Caco-2 (cell line): ENCODE results near the gene SLC2A6.

DNA sequence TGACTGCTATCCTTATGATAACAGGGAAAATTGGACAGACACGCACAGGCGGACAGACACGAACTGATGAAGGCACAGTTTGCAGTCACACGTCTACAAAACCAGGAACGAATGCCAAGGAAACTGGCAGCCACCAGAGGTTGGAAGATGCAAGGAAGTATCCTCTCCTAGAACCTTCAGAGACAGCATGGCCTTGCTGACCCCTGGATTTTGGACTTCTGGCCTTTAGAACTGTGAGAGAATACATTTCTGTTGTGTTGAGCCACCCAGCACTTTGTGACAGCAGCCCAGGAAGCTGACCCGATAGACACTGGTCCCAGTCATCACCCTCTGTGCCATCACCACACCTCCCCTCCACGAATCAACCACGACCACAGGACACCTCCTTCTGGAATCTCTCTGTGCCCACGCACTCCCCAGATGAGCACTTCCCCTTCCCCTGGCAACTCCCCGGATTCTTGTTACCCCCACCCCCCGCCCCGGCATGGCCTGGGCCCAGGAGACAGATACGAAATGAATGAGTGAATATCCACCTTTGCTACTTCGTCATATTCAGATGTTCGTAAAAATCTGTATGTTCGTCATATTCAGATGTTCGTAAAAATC is 18.7 kb downstream of the GBGT1 start:
- PRO-cap = no peak
- RRBS = no CpG with 5 or more reads among the region's 17 CpGs

DNA sequence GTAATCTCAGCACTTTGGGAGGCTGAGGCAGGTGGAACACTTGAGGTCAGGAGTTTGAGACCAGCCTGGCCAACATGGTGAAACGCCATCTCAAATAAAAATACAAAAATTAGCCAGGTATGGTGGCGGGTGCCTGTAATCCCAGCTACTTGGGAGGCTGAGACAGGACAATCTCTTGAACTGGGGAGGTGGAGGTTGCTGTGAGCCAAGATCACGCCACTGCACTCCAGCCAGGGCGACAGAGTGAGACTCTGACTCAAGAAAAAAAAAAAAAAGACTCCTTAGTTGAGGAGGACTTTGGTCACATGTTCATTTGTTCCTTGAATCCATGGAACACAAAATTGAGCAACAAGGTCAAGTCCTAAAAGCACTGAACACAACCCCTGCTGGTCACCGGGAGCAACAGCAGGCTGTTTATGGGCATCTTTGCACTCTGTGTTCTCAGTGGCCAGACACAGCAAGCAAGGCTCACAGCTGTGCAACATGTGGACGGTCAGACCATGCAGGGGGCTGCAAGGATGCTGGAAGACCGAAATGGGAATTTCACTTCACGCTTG is 2.9 kb downstream of the GBGT1 start:
- PRO-cap = no peak
- RRBS = no CpG with 5 or more reads among the region's 8 CpGs

GRCh38 chr9:133239439-133240024 is 30.5 kb upstream of the OBP2B start:
- PRO-cap = no peak
- RRBS = no CpG with 5 or more reads among the region's 20 CpGs

DNA sequence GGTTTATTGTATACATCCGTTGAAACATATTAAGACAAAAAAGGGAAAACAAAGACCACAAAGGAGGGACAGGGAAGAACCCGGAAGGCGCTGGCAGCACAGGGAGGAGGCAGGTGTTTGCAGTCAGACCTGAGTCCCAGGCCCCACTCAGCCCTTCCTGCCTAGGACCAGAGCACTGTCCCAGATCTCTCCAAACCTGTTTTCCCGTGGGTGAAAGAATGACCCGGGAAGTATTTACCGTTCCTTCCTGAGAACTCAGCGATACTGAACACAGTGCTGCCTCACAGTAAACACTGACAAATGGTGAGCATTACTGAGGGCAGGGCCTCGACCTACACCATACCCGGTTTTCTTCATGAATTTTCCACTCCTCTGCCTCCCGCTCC is 62.2 kb downstream of the SURF6 start:
- PRO-cap = no peak
- RRBS = no CpG with 5 or more reads among the region's 10 CpGs

GRCh38 chr9:133348321-133348514 is 200 bp downstream of the RPL7A start:
- PRO-cap = no peak
- RRBS = no CpG with 5 or more reads among the region's 15 CpGs

- PRO-cap = no peak
- RRBS = no CpG with 5 or more reads among the region's 12 CpGs
Observed at GRCh38 chr9:133350688-133351492, 2.9 kb downstream of the RPL7A start.

- PRO-cap = no peak
- RRBS = no CpG with 5 or more reads among the region's 14 CpGs
Observed at GRCh38 chr9:133358079-133358702, 1.8 kb downstream of the SURF2 start.

- PRO-cap = no peak
- RRBS = no CpG with 5 or more reads among the region's 16 CpGs
Observed at GRCh38 chr9:133419024-133419636, 1.3 kb upstream of the REXO4 start.

GRCh38 chr9:133478898-133479912 is at the start of gene SLC2A6:
SLC2A6 (minus strand) TSS chr9:133479099.
- PRO-cap = bidirectional peak, plus-strand start at chr9:133479213, minus-strand start at chr9:133479099
- RRBS = 3% methylated on average over 35 of the region's 91 CpGs

DNA sequence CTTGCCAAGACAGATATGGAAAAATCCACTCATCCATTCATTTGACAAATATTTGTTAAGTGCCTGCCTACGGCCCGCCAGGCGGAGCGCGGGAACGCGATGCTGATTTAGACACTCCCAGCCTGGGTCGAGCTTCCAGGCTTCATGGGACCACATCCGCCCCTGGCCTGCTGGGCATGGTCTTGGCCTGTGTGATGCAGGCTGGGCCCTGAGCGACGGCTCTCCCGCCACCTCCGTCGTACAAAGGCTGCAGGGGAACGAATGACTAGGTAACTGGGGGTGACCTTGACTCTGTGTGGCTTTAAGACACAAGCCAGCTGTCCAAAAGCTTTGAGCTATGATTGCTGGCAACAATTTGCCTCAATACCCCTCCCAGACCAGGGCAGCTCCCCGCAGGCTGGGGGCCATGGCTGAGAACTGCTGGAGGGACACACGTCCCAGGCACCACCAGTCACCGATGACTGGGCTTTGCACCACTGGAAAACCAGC is 18.0 kb downstream of the MYMK start:
- PRO-cap = no peak
- RRBS = no CpG with 5 or more reads among the region's 18 CpGs

DNA sequence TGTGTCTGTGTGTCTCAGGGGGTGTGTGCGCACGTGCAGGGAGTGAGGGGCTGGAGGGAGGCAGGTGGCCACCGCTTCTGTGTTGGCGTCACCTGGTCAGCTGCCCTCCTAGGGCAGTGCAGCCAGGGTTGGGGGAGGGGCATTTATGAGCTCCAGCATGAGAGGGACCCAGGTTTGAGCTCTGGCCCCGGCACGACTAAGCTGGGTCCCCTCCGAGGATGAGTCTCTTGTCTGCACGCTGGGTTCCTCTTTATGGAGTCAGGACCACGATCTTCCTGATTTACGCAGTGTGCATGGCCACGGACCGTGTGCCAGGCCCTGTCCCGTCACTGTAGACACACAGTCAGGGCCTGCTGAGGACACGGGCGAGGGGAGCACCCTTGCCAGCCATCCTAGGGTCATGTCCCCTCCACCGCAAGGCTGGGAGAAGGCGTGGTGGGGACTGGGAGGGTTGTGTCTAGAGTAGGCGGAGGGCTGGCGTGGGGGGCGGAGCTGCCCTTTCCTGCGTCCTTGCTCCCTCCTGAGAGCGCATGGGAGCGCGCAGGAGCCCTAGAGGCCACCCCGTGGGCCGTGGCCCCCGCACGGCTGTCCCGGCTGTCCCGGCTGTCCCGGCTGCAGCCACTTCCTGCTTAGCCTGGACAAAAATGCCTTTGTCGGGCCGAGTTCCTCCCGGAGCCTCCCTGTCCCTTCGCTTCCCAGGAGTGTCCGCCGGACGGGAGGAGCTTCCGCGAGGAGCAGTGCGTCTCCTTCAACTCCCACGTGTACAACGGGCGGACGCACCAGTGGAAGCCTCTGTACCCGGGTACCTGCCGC is 4.8 kb downstream of the ADAMTSL2 start:
- PRO-cap = no peak
- RRBS = 89% methylated on average over 14 of the region's 47 CpGs

DNA sequence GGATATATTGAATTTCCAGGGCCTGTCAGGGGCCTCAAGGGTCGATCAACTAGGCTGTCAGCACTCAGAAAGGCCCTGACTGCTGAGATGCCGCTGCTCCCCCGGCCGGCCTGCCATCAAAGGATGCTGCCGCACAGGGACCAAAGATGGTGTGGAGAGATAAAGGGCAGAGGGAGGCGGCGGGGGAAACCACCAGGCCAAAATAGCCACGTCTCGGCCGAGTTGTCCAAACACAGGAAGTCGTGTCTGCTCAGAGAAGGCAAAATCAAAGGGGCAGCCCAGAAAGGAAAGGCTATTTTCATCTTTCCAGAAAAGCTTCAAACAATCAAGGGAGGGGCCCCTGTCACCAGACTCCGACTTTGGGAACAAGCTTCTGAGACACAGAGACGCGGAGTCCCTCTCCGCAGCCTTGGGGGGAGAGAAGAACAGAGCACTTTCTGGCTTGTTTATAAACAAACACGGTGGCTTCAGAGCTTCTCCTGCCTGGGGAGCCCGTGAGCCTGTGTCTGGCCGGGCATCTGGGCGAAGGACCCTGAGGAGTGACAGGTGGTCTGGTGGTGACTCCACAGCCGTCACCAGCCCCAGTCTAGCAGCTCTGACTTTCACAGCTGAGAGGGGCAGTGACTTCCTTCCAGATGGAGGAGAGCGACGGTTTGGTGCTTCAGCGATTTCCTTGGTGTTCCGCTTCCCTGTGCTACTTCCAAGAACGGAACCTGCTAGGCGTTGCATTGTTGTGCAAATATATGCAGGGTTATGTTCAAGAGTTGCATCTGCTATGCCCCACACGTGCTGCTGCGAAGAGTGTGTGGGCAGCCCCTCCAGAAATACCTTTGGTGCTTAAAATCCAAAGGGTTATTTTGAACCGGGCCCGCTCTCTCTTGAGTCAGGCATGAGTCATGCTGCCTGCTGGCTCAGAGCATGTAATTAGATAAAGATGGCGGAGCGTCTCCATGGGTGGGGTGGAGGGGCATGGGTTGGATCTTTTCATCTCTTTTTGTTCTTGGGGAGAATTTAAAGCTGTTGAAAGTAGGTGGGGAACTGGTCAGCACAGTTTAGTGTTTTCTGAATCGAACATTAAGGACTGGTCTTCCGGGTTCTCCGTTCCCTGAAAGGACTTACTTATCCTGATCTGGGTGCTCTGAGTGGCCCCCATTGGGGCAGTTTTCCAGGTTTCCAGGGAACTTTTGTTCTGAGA is 24.0 kb downstream of the ADAMTSL2 start:
- PRO-cap = no peak
- RRBS = no CpG with 5 or more reads among the region's 35 CpGs

DNA sequence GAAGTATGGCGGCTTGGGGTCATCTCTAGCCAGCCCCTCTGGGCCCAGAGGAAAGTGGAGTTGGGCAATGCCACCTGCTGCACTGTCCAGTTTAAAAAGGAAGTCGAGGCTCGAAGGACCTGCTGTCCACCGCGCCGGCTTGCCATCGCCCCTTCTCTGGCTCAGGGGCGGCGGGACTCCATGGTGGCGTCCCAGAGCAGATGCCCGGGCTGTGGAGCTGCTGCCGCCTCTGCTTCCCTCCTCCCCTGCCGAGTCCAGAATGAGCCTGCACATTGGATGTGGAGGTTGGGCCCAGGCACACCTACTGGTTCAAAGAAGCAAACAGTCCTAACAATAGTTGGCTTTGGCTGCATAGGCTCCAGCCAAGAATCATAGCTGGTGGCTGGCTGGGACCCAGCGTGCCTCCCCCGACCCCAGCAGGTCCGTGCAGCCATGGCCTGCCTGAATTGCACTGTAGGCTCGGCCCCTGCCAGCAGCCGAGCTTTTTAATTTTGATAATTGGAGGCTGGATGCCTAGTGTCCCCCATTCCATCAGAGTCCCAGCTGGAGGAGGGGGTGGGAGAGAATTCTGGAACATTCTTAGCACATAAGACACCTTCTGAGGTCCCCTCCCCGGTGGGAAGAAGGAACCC is 25.8 kb downstream of the ADAMTSL2 start:
- PRO-cap = no peak
- RRBS = 83% methylated on average over 7 of the region's 19 CpGs

- PRO-cap = no peak
- RRBS = 34% methylated on average over 8 of the region's 25 CpGs
Observed at GRCh38 chr9:133584372-133585290, 24.6 kb downstream of the FAM163B start.

DNA sequence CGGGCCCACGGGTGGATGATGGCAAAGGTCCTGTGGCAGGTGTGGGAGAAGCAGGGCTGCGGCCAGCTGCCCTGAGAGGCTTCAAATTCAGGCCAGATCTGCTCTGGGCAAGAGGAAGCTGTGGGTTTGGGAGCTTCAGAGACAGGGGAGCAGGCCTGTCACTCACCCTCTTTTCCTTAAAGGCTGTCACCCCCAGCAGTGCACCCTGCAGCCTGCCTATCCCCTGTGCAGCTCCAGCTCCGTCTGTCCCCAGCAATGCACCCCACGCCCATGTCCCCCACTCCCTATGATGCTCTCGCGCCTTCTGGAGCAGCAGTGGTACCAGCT is 763 bp upstream of the DBH start:
- PRO-cap = no peak
- RRBS = no CpG with 5 or more reads among the region's 7 CpGs

DNA sequence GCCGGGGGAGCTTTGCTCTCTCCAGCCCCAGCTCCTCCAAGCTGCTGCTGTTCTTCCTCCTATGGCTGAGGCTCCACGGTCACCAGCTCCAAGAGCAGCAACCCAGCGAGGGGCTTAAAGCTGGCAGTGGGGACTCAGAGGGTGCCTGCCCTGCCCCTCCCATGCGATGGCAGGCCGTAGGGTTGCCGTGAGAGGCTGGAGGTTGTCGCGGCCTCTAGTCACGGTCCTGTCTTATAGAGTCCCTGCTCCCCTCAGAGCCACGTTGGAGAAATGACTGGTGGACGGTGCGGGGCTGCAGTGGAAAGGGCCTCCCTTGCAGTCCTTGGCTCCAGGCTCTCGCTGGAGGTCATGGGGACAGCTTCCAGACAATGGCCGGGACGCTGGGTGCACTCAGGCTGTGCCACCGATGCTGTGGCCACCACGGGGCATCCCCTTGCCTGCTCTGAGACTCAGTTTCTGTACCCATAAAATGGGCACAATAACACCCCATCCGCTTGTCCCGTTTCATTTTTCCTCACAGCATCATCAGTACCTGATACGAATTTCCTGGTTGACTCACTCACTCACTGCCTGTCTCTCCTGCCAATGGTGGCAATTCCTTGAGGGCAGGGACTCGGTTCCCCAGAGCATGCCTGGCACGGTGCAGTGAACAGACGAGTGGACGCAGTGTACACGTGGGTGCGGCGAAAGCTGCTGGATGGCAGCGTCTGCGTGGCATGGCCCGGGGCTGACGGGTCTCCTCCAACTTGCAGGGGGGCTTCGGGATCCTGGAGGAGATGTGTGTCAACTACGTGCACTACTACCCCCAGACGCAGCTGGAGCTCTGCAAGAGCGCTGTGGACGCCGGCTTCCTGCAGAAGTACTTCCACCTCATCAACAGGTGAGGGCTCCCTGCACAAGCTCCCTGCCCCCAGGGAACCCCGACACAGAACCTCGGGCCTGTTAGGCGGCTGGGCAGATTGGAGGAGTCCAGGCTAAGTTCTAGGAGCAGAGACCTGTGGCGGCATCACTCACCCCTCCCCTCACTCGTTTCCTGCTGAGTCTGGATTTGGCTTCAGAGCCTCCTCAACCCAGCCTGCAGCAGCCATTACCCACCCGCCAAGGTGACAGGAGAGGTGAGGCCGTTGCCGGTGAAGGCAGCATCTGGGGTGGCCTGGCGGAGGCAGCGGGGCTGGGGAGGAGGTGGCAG is 20.0 kb downstream of the DBH start:
- PRO-cap = no peak
- RRBS = no CpG with 5 or more reads among the region's 47 CpGs

- PRO-cap = no peak
- RRBS = no CpG with 5 or more reads among the region's 12 CpGs
Observed at GRCh38 chr9:133737430-133737978, 648 bp downstream of the SARDH start.

DNA sequence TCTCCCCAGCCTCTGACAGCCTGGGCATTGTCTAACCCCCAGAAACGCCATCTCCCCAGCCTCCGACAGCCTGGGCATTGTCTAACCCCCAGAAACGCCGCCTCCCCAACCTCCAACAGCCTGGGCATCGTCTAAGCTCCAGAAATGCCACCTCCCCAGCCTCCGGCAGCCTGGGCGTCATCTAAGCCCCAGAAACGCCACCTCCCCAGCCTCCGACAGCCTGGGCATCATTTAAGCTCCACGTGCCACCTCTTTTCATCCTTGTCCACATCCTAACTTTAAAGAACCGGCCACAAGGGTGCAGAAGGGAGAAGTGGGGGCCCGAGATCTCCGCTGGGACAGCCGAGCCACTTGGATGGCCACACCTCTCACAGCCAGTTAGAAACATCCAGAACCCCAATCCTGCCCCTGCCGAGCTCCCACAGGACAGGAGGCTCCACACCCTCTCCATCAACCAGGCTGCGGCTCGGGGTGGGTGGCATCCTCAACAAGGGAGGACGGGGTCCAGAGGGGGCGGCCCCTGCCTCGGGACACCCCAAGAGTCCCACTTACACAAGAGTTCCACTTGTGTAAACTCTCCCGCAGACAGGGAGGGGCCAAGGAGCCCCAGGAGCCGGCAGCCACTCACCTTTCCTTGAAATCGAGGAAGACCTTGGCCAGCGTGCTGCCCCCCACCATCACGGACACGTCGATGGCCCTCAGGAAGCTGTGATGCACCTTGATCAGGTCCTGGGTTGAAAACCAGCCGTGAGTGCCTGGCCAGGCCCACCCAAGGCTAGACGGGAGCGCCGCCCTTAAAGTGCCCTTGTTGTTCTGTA is 67.5 kb upstream of the SARDH start:
- PRO-cap = no peak
- RRBS = no CpG with 5 or more reads among the region's 31 CpGs

GRCh38 chr9:133888058-133888811 is 103.9 kb downstream of the VAV2 start:
- PRO-cap = bidirectional peak, plus-strand start at chr9:133888568, minus-strand start at chr9:133888338
- RRBS = no CpG with 5 or more reads among the region's 25 CpGs

GRCh38 chr9:133973492-133974273 is 18.4 kb downstream of the VAV2 start:
- PRO-cap = no peak
- RRBS = 96% methylated on average over 1 of the region's 25 CpGs